Neural cell (in vitro differentiated cells): ENCODE data around the gene CCK.

DNA sequence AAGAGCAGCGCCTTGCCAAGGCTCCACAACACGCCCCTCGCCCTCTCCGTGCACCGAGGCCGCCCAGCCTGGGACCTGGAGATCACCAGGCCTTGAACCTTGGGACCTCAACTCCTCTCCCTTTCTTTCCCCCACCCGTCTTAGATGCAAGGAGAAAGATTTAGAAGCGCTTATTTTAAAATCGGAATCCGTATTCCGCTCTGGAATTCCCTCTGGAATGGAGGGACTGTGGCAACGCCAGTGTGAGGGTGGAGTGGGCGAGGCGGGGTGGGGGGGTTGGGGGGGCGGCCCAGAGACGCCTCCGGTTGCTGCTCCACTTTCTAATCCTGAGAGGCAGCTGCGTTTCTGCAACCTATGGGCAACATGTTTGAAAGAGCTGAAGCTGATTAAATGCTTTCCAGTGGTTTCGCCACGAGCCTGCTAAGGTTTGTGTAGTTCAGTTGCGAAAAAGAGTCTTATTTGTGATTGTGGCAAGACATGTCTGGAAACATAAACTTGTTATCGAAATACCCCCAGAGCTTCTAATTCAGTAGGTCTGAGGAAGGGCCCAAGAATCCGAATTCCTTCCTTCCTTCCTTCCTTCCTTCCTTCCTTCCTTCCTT is at the start of gene CCK:
Gene CCK (minus strand): TSS at position 219 of the 602 bp plus-strand sequence.
- RAMPAGE, long total RNA: no peak

- RAMPAGE, long total RNA: no peak
These were observed 64.6 kb downstream of the LYZL4 start for GRCh38 chr3:42345862-42346255.

GRCh38 chr3:42489269-42489627 is 13.2 kb upstream of the VIPR1 start:
- RAMPAGE, long total RNA: no peak

DNA sequence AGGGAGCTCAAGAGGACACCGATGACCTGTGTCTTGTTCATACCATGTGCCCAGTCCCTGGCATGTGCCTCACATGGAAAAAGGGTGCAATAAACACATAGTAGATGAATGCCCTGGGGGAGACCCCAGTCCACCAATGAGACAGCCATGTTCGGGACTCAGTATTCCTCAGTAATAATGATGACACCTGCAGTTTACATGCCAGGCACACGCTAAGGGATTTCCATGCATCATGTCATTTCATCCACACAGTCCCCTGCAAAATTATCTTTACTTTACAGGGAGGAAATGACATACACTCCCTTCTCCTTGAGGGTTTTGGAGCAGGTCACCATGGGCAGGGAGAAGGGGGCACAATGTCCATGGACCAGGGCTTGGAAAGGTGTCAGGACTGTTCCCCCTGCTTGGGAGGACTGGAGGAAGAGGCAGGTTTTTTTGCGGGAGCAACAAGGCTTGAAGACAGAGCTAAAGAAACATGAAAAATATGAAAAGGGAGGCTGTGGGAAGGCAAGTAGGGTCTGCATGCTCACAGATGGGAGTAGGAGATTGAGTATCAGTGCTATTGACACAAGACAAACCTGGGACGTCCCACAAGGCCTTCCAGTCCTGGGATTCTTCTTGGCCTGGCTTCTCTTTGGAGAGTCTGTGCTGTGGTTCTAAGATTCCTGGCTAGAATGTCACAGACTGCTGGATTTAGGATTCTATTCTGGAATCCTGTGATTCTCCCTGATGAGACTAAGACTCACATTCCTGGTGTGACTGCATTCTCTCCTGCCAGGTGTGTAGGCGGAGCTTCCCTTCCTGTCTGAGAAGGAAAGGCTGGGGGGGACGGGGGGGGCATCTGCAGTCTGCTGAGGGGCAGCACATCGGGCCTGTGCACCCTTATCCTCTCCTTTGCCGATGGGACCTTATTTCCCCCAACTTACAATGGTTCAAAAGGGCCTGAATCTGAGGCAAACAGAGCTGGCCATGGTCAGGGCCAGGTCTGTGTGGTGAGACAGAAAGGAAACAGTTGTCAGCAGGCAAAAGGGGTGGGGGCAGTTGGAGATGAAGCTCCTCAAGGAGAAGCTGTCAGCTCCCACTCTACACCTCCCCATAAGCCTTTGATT is 30.5 kb downstream of the VIPR1 start:
- RAMPAGE, long total RNA: no peak

GRCh38 chr3:42632418-42632942 is 21.0 kb upstream of the ZBTB47 start:
- RAMPAGE, long total RNA: no peak

- RAMPAGE, long total RNA: no peak
These were observed 15.7 kb upstream of the ZBTB47 start for GRCh38 chr3:42637666-42638309.

DNA sequence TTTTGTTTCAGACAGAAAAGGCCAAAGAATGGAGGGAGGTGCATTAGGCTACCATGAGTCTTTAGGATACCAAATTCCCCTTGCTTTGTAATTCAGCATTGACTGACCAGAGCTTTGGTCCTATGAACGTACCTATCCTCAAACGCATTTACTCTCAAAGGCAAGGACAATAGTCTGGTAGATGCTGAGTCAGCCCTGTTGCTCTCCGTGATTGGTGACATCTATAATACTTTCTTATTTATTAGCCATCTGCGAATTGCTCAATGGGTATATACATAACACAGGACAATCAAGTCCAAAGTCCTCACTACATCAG is 17.1 kb downstream of the CCDC13 start:
- RAMPAGE, long total RNA: no peak

DNA sequence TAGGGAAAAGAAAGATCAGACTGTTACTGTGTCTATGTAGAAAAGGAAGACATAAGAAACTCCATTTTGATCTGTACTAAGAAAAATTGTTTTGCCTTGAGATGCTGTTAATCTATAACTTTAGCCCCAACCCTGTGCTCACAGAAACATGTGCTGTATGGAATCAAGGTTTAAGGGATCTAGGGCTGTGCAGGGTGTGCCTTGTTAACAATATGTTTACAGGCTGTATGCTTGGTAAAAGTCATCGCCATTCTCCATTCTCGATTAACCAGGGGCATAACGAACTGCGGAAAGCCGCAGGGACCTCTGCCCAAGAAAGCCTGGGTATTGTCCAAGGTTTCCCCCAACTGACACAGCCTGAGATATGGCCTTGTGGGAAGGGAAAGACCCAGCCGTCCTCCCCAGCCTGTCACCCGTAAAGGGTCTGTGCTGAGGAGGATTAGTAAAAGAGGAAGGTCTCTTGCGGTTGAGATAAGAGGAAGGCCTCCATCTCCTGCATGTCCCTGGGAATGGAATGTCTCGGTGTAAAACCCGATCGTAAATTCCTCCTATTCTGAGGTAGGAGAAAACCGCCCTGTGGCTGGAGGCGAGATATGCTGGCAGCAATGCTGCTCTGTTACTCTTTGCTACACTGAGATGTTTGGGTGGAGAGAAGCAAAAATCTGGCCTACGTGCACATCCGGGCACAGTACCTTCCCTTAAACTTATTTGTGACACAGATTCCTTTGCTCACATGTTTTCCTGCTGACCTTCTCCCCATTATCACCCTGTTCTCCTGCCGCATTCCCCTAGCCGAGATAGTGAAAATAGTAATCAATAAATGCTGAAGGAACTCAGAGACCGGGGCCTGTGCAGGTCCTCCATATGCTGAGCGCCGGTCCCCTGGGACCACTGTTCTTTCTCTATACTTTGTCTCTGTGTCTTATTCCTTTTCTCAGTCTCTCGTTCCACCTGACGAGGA is 2.2 kb downstream of the ACKR2 start:
- RAMPAGE, long total RNA: no peak

- RAMPAGE, long total RNA: no peak
These were observed 476 bp downstream of the CYP8B1 start for GRCh38 chr3:42875122-42875684.

- RAMPAGE, long total RNA: no peak
These were observed 740 bp upstream of the CYP8B1 start for GRCh38 chr3:42876443-42876794.

- RAMPAGE, long total RNA: no peak
These were observed 1.9 kb downstream of the GASK1A start for GRCh38 chr3:42980981-42981365.

- RAMPAGE, long total RNA: no peak
These were observed 3.5 kb downstream of the GASK1A start for GRCh38 chr3:42982596-42982950.

DNA sequence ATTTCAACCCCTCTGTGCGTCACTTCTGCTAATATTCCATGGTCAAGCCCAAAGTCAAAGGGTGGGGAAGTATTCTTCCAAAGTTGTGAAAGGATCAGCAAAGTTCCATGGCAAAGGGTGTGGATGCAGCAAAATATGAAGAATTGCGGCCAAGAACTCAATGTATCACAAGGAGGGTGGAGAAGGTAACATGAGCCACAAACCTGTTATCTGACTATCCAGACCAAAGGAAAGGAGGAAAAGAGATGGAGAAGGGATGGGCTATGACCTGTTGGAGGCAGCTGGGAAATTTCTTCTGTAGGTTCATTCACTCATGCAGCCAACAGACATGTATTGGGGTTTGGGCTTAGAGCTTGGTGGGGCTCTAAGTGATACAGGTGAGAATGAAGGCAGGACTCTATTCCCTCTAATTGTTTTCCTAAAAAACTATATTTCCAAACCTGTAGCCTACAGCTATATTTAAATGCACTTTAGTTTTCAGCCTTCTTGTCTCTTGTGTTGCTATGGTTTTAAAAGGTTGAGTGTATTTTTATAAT is 71.0 kb upstream of the SNRK start:
- RAMPAGE, long total RNA: no peak

- RAMPAGE, long total RNA: no peak
These were observed 1.2 kb downstream of the SNRK start for GRCh38 chr3:43287679-43287876.

GRCh38 chr3:43296386-43297023 is 10.2 kb downstream of the SNRK start:
- RAMPAGE, long total RNA: no peak

- RAMPAGE, long total RNA: no peak
These were observed 67.8 kb downstream of the SNRK start for GRCh38 chr3:43354117-43354480.

DNA sequence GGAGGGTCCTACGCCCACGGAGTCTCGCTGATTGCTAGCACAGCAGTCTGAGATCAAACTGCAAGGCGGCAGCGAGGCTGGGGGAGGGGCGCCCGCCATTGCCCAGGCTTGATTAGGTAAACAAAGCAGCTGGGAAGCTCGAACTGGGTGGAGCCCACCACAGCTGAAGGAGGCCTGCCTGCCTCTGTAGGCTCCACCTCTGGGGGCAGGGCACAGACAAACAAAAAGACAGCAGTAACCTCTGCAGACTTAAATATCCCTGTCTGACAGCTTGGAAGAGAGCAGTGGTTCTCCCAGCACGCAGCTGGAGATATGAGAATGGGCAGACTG is 55.7 kb downstream of the ANO10 start:
- RAMPAGE, long total RNA: no peak

DNA sequence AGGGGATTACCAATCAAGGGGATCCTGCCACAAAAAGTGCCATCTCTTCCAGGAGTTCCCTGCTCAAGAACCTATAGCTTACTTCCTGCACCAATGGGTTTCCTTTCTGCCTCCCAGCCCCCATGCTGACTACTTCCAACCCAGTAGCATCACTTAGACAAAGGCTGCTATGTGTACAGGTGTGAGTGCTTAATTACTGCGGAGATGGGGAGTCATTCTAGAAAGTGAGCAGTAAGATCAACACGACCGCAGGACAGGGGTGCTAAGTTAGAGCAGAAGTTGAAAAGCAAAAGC is 49.3 kb downstream of the ANO10 start:
- RAMPAGE, long total RNA: no peak

- RAMPAGE, long total RNA: no peak
These were observed 181.6 kb downstream of the ABHD5 start for GRCh38 chr3:43872225-43872779.

DNA sequence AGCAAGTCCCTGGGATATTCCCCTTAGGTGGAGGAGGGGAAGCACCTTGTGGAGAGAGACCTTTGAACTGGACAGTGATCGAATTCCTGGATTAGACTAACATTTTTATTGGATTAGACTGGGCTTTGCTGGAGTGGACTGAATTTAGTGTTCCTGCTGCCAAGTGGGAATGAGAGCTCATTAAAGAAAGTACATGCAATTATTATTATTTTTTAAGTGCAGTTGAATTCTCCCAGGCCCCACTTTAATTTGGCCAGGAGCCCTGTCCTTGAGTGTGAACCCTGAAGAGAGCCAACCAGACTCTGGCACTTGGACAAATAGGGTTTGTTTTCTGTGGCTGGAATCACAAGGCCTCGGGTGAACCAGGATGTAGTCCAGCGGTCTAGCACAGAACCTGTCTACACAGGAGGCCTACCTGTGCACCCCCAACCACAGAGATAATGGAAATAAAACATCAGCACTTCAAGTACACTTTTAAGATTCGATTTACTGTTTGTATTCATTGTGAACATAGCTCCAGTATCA is 193.2 kb downstream of the ABHD5 start:
- RAMPAGE, long total RNA: no peak